Hepatocyte (in vitro differentiated cells and primary cell): ENCODE data around the genes CXorf38 and DDX3X.

- RAMPAGE, long total RNA = no peak
- RRBS = no CpG with 5 or more reads among the region's 37 CpGs
Observed at GRCh38 chrX:40147631-40148328, 50.0 kb upstream of the BCOR start.

- RAMPAGE, long total RNA = no peak
- RRBS = 44% methylated on average over 14 of the region's 23 CpGs
Observed at GRCh38 chrX:40168436-40168793, 70.7 kb upstream of the BCOR start.

DNA sequence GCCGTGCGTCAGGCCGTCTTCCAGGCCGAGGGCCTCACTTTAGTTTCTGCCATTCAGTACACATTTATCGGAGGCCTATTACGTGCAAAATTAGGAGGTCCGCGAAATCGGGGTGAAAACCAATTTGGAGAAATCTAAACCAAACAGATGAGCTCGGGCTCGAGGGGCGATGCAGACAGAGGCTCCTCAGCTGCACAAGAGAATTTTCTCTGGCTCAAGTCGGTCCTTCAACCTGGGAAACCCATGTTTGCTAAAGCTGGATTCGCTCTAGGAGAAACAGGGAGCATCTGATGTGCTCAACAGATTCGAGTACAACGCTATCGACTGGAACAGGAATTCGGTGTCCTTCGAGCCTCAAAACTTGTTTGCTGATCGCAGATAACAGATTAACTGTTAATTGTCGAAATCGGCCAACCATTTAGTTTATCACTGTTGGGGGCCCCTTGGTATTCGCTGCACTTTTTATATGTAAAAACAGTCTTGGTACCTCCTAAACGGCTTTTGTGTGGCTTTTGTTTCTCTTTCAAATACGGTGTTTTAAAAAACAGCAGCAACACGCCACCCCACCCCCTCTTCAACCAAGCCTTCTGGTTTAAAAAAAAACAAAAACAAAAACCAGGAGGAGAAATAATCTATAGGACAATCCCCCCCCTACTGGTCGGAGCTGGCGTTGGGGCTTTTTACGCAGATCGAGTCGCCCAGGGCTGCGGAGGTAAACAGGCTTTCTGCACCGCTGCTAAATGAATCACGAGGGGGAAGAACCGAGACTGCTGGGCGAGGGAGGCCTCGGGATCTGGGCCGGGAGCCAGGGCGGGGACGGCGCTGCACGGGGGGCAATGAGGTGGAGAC, 71.5 kb upstream of the BCOR start:
- RAMPAGE, long total RNA = no peak
- RRBS = 23% methylated on average over 5 of the region's 42 CpGs

DNA sequence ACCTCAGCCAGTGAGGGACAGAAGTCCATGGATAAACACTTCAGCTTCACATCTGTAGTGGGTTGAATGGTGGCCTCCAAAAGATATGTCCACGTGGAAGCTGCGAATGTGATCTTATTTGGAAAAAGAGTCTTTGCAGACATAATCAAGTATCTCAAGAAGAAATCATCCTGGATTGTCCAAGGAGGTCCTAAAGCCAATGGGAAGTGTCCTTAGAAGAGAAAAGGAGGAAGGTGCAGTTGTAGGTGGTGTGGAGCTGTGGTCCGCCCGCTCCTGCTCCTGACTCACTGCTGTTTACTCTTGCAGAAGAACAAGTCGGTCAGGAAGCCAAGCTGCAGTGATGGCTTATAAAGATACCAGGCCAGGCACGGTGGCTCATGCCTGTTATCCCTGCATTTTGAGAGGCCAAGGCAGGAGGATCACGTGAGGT, 66.5 kb upstream of the ATP6AP2 start:
- RAMPAGE, long total RNA = no peak
- RRBS = no CpG with 5 or more reads among the region's 7 CpGs

GRCh38 chrX:40646842-40647624, at the start of gene CXorf38:
Gene CXorf38, minus strand, starts transcription at chrX:40647561.
- RAMPAGE, long total RNA = no peak
- RRBS = 6% methylated on average over 2 of the region's 68 CpGs

DNA sequence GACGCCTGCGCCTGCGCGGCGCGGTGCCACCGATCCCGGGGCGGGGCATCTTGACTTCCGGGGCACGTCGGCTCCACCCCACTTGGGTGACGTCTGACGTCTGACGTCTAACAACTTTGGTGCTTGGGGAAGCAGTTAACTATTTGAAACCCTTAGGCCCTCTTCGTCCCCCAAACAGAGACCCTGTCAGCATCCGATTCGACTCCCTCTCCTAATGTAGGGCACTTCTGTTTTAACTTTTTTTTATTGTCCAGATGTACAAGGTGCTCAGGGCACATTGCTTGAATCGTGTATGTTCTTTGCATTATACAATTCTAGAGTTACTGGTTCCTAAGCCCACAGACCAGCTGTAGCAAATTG, 244 bp upstream of the CXorf38 start:
- RAMPAGE, long total RNA = no peak
- RRBS = 2% methylated on average over 8 of the region's 19 CpGs

DNA sequence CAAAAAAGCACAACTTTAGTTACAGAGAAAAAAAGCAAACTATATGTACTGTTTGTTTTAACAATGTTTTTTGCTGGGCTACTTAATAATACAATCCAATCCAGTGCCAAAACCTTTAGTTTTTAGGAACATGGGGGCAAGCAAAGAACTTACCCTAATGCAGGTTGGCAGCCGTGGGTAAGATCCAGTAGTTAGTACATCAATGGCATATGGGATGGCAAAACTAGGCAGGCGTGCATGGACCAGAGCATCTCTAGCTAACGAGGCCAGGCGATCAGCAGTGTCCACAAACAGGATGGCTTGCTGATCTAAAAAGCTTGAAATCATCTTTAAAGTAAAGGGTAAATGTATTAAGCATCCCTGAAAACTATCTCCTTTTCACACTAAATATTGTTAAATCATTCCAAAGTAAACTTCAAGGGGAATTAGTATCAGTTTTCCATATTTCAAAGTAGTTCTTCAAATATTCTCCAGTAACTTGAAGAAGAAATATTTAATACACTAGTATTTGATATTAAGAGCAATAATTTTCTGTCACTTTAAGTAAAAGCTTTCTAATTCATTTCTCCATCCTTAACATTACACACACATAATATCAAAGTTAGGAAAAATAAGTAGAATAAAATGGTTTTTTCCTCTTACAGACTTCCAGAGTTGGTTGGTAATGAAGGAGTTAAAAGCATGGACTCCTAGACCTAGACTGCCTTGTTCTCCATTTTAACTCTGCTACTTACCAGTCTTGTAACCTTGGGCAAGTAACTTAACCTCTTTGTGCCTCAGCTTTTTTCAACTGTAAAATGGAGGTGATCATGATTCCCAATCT, 20.7 kb downstream of the MED14 start:
- RAMPAGE, long total RNA = no peak
- RRBS = no CpG with 5 or more reads among the region's 4 CpGs

- RAMPAGE, long total RNA = no peak
- RRBS = no CpG with 5 or more reads among the region's 10 CpGs
Observed at GRCh38 chrX:40736342-40736738, 998 bp upstream of the MED14 start.

GRCh38 chrX:40845616-40845862, 110.2 kb upstream of the MED14 start:
- RAMPAGE, long total RNA = no peak
- RRBS = no CpG with 5 or more reads among the region's 3 CpGs

DNA sequence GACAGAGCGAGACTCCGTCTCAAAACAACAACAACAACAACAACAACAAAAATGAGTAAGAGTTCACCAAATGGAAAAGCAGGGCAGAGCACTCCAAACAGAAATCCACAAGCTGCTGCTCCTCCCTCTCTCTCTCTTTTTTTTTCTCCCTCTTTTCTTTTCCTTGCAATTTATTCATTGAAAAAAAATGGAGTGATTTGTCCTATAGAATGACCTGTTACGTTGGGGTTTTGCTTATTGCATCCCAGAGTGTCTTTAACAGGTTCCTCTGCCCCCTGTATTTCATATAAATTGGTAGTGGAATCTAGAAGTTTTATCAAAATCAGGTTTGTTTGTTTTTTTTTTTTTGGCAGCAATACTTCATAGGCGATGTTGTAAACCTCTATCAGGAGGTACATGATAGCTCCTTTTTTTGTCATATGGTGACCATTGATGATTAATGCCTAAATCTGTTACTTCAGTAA, 64.9 kb upstream of the USP9X start:
- RAMPAGE, long total RNA = no peak
- RRBS = no CpG with 5 or more reads among the region's 4 CpGs

DNA sequence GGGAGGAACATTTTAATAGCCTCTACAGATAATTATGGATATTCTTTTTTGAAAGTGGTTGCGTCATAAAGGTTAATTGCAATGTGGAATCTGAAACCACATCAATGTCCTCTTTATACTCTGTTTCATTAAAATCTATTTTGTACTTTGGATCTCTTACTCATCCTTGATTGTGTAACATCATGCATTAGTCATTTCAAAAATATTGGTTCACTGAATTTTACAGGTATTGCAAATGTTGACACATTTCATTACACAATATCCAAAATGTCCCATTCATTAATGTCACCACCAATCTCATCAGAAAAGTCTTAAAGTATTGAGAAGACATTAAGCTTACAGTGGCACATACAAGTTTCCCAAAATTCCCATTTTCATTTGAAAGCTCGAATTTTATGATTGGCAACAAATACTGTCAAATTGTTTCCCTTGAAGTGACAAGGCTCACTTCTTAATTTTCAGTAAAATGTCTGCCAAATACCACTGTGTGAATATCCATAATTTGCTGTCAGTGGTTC, 62.6 kb upstream of the USP9X start:
- RAMPAGE, long total RNA = no peak
- RRBS = no CpG with 5 or more reads among the region's 2 CpGs

DNA sequence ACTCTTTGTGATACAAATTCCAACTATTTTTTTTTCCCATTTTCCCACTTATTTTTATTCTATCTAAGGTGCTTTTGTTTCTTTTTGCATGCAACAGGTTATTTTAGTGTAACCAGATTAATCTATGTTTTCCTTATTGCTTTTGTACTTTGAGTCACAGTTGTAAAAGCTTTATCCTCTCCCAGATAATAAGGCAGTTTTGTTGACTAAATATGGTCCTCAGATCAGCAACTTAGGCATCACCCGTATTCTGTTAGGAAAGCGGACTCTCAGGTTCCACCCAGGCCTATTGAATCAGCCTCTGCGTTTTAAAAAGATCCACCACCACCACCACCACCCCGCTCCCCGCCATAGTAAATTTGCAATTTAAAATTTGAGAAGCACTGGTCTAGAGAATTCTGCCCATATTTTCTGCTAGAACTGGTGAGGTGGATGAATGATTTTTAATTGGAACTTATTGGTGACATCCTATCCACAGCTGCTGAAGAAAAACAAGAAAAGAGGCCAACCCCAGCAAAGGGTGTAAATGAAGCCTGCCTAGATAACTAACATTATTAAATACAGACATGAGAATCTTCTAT, 58.5 kb upstream of the USP9X start:
- RAMPAGE, long total RNA = no peak
- RRBS = no CpG with 5 or more reads among the region's 5 CpGs

DNA sequence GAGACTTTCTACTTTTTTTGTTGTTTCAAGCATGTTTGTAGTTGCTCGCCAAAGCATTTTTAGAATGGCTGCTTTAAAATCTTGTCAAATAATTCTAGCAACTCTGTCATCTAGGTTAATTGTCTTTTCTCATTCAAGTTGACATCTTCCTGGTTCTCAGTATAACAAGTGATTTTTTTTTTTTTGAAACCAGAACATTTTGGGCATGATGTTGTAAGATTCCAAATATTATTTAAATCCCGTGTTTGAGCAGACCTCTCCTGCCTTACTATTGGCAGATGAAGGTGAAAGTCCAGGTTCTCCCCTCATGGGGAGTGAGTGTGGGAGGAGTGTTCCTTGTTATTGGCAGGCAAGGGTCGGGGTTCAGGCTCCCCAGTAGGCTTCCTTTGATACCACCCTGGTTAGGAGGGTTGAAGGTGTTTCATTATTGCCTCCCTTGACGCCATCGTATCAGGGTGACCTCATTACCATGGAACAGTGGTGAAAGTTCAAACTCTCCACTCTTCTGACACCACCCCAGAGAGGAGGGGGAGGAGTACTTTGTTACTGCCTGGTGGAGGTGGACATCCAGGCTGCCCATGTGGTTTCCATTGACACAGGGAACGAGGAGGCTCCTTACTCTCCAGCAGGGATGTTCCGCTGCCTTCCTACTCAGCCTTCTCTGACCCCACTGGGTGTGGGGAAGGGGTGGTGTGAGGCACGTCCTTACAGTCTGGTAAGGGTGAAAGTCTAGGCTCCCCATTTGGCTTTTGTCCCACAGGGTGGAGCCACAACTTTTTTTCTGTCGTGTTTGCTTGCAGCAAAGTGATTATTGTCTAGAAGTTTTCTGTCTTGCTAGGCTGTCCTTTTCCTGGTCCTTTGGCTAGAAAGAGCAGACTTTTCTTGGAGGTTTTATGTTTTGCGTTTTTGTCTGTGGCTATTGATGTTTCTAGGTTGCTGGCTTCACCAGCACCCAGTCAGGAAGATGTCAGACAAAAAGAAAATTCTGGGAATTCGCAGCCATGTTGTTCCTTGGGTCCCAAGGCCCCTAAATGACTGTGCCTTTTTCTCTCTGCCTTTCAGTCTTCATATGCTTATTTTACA, 37.3 kb upstream of the USP9X start:
- RAMPAGE, long total RNA = no peak
- RRBS = no CpG with 5 or more reads among the region's 11 CpGs

DNA sequence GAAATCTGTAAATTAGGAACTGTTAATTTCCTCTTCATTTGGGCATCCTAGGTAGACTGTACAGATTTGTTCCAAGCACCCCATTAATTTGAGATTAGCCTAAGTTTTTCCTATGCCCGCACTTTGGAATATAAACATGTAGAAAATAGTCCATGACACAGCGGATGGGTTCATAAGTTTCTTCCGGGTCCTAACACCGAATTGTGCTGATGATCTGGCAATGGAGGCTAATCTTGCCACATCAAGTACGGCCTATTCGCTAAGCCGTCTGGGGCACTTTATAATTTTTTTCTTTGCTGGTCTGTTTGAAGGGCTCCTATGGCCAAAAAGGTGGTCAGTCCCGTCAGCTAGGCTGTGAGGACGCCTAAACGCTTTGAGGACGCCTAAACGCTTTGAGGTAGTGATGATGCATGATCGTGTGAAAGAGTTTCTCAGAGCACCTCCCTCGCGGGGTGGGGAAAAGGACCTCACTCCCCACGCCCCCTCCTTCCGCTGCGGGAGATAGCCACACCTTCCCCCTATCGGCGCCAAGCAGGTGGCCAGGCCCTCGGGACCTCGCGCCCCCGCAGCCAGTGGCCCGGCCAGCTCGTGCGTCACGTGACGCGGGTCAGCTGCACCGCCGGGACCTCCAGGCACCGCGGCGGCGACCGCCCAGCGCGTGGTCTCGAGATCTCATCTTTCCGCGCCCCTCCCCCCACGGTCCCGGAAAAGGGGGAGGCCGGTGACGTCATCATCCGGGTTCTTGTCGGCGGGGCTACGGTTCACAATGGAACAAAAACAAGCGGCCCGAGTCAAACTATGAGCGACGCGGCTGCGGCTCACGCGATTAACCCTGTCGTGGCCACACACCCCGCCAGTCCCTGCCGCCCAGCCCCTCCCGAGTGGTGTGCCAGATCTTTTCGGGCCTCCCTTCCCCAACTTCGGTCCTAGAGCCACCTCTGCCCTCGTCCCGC, 909 bp upstream of the USP9X start:
- RAMPAGE, long total RNA = no peak
- RRBS = 1% methylated on average over 17 of the region's 66 CpGs

DNA sequence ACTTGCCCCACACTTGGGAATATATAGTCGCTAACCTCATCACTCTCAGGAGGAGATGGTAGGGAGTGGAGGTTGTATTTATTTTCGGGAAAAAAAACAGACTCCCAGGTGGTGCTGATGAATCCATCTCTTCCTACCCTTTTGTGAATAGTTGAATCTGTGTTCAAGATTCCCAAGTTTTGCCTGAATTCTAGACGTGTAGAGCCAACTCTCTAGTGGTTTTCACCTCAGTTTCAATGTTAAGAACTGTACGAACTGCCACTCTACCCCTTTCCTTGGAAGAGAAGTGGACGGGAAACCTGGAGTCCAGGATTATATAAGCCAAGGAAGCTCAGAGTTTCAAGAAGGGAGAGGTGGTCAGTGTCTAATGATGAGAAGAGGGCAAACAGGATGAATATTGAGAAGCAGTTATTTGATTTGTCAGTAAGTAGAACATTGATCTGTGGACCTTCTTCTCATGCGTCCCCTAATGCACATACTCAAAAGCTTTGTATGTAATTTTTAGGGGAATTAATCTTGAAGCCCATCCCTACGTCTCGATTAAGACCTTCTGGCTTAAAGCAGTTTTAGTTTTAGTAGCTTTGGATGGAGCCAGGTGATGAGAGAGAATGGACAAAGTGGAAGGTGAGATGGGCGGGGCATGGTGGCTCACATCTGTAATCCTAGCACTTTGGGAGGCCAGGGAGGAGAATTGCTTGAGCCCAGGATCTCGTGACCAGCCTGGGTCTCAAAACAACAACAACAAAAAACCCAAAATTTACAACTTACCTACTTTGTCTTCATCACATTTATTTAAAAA, 33.6 kb downstream of the USP9X start:
- RAMPAGE, long total RNA = no peak
- RRBS = no CpG with 5 or more reads among the region's 10 CpGs

DNA sequence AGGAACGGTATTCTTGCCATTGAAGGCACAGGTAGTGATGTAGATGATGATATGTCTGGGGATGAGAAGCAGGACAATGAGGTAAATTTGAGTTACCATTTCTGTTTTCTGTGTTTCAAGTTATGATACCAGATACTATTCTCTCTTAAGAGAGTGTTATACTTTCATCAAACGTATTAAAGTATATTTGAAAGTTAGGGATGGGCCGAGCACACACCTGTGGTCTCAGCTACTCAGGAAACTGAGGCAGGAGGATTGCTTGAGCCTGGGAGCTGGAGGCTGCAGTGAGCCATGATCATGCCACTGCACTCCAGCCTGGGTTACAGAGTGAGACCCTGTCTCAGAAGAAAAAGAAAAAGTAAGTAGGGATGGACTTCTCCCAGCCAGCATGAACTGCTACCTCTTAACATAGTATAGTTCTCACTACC, 116.0 kb downstream of the USP9X start:
- RAMPAGE, long total RNA = no peak
- RRBS = no CpG with 5 or more reads among the region's 3 CpGs

GRCh38 chrX:41333705-41334400, at the start of gene DDX3X:
Gene DDX3X, plus strand, starts transcription at chrX:41334162.
- RAMPAGE, long total RNA = no peak
- RRBS = 1% methylated on average over 14 of the region's 51 CpGs

- RAMPAGE, long total RNA = no peak
- RRBS = 2% methylated on average over 18 of the region's 83 CpGs
Observed at GRCh38 chrX:41334401-41335439, 758 bp downstream of the DDX3X start.

GRCh38 chrX:41342801-41343912, 9.2 kb downstream of the DDX3X start:
- RAMPAGE, long total RNA = no peak
- RRBS = no CpG with 5 or more reads among the region's 6 CpGs

DNA sequence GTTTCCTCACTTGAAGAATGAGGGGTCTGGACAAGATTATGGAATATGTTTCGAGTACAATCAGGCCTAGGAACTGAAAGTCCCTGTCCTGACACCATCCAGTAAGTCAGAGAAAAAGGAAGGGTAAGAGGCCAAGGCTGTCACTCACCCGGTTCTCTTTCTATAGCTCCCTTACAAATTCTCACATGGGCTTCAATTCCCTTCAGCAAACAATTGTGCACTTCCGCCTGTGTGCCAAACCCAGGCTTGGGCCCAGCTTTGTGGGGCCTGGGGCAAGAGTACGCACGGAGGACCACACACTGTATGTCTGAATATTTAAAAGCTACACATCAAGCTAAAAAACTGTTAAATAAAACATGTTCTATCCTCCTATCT, 4.0 kb upstream of the NYX start:
- RAMPAGE, long total RNA = no peak
- RRBS = no CpG with 5 or more reads among the region's 5 CpGs